Measurements from ENCODE around the genes FBXO30 and GRM1.

- RRBS, 2 experiments: 97% methylated on average over 3 of the region's 11 CpGs; no CpG with 5 or more reads in 1 of the 2 experiments
Measured at GRCh38 chr6:143538139-143538493, 26.6 kb upstream of the FUCA2 start.

GRCh38 chr6:143543288-143543723 is 31.8 kb upstream of the FUCA2 start:
- RRBS, 2 experiments: no CpG with 5 or more reads among the region's 2 CpGs

- RRBS, 2 experiments: no CpG with 5 or more reads among the region's 8 CpGs
Measured at GRCh38 chr6:143561624-143562302, 50.2 kb upstream of the FUCA2 start.

GRCh38 chr6:143596702-143597381 is 80.9 kb upstream of the PHACTR2 start:
- RRBS, 2 experiments: no CpG with 5 or more reads among the region's 7 CpGs

DNA sequence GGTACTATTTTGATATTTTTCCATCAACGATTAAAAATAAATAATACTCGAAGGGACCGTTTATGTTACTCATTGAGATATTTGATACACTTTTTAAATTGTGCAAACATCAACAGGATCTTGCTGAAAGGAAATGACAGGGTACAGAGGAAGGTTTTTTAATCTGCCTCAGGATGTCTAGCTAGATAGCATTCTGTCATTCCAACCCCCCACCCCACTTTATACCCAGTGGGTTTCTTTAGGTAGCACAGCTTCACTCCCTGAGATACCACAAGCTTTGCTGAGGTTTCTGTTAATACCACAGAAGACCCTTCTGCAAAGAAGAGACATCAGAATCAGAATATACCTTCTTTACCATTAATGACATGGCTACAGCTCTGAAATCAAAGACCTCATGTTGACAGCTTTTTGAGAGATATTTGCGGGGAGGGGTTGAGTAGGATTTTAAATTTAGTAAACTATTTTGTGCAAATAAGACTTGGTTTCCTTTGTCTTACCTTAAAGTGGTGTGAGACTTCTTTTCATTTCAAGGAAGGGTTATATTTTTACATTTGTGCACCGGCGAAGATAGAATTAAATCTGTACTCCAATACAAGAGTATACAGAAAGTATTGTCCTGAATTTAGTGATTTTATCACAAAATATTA is 1.4 kb downstream of the PHACTR2 start:
- RRBS, 2 experiments: no CpG with 5 or more reads among the region's 6 CpGs

GRCh38 chr6:143942063-143942716 is 65.9 kb downstream of the PLAGL1 start:
- RRBS, 2 experiments: 39 to 43% methylated on average over 5 of the region's 16 CpGs

- RRBS, 2 experiments: no CpG with 5 or more reads among the region's 1 CpG
Measured at GRCh38 chr6:143949274-143949820, 58.7 kb downstream of the PLAGL1 start.

DNA sequence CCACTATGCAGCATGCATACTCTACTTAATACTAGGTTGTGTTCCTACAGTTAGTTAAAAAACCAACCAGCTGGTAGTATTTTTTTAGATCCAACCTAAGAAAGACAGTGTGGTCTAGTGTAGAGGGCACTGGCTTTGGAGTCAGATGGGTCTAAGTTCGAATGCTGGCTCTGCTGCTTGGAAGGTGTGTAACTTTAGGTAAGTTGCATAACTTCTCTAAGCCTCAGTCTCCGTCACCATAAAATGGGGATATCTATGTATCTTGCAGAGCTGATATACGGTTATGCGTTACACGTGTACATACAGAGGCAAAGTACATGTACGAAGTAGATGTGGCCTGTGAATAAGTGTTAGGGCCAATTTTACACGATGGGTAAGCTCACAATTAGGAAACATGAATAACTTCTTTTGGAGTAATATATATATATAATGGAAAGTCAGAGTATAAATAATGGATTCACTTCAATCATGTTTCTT is 41.1 kb downstream of the PLAGL1 start:
- RRBS, 2 experiments: no CpG with 5 or more reads among the region's 7 CpGs

DNA sequence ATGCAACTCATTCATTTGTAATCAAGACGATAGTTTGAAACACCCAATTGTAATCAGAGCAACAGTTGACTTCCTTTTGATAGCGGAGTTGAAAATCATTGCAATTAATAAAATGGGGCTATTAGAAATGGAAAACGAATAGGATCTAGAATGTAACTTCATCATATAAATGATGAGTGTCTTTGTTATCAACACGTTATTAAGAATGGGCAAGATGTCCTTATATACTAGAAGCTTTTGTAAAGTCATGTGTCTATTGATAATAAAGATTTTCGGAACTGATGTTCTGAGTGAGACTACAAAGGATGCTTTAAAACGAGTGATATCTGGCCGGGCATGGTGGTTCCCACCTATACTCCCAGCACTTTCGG is 41.3 kb downstream of the STX11 start:
- RRBS, 2 experiments: no CpG with 5 or more reads among the region's 8 CpGs

DNA sequence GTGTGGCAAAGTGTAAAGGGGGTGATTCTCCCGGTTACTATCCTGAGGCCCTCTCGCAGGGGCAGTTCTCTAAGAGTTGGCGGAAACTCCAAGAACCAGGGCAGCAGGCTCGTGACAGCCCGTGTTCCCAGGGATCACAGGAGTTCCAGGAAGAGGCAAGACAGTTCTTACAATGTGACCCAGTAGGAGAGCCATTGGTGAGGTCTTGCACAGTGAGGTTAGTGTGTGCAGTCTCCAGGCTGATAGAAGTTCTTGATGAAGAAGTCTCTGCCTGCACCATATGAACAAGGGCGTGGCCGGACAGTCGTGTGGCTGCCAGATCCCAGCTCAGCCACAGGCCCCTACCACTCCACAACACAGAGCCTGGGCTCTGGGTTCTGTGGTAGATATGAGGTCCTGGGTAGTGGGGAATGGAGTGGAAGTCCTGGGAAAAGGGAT is 65.0 kb downstream of the STX11 start:
- RRBS, 2 experiments: 50% methylated on average over 1 of the region's 8 CpGs; no CpG with 5 or more reads in 1 of the 2 experiments

GRCh38 chr6:144335784-144336471 is 50.8 kb downstream of the UTRN start:
- RRBS, 2 experiments: no CpG with 5 or more reads among the region's 6 CpGs

DNA sequence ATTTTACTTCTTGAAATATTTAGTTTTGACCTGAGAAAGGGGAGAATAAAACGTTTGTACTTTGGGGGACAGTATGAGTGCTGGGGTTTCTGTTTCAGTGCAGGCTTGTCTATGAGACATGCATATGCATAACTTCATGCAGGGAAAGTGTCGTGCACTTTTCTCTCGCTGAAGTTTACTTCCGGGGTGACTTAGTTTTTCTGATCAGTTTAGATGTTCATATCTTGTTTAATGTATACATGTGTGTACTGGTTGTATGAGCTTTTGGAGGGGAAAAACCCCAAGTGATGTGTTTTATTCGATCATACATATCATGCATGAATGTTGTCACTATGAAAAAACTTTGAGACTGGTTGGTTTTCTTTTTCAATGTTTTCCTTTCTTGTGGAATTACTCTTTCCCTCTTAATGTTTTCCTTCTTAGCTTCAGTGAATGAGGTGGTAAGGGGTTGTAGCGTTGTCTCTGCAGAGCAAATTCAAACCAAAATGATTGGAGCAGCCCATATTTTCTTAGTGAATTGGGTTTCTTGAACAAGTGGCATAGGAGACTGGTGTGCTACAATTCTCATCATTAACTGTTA is 59.7 kb downstream of the UTRN start:
- RRBS, 2 experiments: no CpG with 5 or more reads among the region's 6 CpGs

DNA sequence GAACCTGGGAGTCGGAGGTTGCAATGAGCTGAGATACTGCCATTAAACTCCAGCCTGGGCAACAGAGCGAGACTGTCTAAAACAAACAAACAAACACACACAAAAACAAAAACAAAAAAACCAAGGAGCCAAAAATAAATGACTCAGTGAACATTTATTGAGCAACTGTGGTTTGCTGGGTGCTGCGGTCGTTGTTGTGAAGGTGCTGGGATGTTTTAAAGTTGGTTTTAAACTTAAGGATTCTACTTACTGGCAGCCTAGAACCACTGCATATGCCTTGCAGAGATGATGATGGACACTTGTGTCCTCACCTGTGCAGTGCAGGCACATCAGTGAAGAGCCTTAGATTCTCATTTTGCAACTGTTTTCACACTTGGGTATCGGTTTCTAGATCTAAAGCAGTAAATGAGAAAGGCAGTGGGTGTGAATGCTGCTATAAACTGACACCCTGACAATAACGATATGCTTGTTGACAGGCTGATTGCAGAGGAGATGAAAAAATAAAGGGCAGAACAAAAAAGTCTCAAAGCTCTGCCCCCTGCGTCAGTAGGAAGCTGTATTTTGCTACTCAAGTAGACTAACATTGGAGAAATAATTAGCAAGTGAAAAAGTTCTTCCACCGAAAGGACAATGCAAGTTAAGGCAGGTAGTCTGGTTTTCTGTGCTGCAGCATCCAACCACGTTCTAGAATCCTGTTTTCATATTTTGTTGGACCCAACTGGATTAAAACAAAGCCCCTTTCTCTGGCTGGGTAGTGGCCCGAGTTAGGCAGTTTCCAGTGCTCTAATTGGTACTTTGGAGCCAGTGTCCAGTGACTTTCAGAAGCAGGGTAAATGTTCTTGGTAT is 68.9 kb downstream of the UTRN start:
- RRBS, 2 experiments: no CpG with 5 or more reads among the region's 10 CpGs

- RRBS, 2 experiments: no CpG with 5 or more reads among the region's 3 CpGs
Measured at GRCh38 chr6:144364602-144365040, 79.5 kb downstream of the UTRN start.

GRCh38 chr6:144543254-144543779 is 258.2 kb downstream of the UTRN start:
- RRBS, 2 experiments: no CpG with 5 or more reads among the region's 4 CpGs

- RRBS, 2 experiments: under 1 to 2% methylated on average over 8 of the region's 42 CpGs
Measured at GRCh38 chr6:145734441-145735084, 757 bp downstream of the EPM2A start.

GRCh38 chr6:145814594-145815464 is at the start of gene FBXO30:
Gene FBXO30, minus strand, starts transcription at chr6:145814795.
- RRBS, 2 experiments: 1 to 2% methylated on average over 40 of the region's 83 CpGs

DNA sequence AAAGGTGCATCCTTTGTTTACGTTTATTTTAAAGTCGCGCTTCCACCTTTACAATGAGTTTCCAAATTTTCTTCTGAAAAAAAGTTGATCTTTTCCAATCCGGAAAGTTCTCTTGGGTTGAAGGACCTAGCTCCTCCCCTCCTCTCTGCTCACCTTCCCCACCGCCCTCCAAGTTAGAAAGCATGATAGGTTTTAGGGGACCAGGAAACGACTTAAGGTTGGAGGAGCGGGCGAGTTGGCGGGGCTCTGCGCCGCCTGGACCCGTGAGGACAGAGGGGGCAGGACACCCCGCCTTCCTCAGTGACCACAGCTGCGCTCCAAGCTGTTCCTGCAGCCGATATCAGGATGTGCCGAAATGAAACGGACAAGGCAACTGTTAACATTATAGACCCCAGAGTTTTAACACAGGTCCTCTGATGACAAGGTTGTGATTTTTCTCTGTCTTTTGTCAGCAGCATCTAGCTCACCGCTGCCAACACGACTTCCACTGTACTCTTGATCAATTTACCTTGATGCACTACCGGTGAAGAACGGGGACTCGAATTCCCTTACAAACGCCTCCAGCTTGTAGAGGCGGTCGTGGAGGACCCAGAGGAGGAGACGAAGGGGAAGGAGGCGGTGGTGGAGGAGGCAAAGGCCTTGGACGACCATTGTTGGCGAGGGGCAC is at the start of gene GRM1:
Gene GRM1, plus strand, starts transcription at position 320 of the 667 bp plus-strand sequence.
- RRBS, 2 experiments: no CpG with 5 or more reads among the region's 29 CpGs

DNA sequence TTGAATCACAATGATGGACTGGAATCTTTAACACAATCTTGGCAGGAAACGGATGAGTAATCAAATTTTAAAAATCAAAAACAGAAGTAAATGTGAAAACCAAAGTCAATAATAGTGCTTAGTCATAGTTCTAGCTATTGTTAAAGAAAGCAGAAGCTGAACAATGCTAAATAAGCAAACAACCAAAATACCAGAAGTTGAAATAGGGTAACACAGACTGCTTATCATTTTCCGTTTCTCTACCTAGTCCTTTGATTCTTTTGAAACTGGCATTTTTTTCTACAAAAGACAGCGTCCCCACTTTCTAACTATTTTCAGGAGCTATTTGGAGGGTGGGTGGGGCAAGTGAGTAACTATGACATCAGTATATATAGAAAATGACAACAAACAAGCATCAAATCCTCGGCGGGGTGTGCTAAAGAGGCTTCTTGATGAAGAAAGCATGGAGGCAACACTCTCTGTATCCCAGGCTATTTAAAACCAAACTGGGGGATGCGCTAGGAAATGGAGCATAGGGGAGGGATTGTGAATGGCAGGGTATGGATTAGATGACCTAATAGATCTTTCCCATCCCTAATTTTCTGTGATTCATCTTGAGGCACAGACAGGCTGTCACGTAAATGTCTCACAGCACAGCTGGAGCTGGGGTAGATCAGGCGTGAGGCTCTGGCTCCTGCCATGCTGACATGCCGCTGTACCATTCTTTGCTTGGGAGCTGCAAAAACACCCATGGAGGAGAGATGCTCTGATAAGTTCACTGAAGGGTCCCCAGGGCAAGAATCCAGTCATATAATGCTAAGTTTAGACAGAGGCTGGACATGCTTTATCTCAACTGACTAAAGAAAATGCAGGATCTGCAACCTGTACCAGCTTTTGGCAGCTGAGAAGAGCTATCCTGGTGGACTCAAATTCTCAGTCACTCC is 185.5 kb upstream of the RAB32 start:
- RRBS, 2 experiments: no CpG with 5 or more reads among the region's 9 CpGs

DNA sequence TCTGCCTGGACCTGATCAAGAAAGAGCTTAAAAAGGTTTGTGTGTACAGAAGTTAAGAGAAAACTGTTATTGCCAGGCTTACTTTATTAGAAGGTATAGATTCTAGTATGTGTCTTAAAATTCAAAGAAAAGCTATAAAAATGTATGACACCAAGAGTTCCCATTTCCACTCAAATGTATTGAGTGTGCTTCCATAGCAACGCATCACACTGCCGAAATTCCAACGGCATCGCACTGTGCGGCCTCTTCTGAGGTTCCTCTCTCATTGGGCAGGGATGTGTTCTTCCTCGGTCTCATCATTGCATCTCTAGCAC is 171.4 kb downstream of the ADGB start:
- RRBS, 2 experiments: no CpG with 5 or more reads among the region's 6 CpGs

Measured in bronchial epithelial cell (primary cell).